Peritoneum (tissue), 1 donor: ENCODE results near the genes ZBTB44 and JAM3.

DNA sequence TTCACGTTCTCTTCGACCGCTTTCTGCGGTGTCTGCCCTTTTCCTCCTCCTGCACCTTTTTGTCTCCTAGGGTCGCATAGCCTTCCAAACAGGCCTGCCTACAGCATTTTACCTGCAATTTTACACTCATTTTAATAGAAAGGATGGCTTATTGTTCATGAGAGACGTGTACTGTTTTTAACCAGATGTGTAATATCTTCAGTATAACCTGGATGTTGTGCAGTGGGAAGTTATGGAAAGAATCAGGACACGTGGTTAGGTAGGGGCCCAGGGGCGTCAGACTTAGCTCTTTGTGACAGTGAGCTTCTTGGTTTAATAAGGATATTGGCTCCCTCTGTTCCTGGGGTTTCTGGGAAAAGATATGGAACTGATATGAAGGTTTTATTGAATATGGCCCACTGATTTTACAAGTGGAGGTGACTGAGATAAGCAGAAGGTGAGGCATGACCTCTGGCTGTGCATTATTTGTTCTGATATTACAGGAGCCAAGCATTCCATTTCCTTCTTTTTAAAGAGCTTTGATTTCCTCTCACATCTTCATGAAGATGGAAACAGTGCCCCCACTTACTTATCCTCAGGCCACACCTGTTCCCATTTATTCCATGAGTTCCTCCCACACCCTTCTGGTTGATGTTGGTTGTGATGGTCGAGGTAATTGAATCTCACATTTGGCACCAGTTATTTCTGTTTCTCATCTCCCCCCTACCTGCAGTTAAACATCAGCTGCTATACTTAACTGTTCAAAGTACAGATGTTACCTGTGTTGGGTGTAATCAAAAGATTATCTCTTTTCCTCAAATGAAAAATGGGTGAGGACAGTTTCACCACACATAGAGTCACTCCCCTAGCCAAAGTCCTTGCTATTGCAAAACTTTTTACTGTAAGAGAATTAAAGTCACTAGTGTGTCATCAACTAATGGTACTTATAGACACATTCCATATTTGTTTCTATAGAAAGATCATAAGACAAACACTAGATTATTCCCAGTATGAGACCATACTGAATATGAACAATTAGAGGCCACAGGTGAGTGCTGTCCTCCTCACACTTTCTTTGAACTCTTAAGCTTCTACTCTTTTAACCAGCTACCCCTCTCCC, 1.8 kb downstream of the TMEM45B start:
- PRO-cap: no peak

DNA sequence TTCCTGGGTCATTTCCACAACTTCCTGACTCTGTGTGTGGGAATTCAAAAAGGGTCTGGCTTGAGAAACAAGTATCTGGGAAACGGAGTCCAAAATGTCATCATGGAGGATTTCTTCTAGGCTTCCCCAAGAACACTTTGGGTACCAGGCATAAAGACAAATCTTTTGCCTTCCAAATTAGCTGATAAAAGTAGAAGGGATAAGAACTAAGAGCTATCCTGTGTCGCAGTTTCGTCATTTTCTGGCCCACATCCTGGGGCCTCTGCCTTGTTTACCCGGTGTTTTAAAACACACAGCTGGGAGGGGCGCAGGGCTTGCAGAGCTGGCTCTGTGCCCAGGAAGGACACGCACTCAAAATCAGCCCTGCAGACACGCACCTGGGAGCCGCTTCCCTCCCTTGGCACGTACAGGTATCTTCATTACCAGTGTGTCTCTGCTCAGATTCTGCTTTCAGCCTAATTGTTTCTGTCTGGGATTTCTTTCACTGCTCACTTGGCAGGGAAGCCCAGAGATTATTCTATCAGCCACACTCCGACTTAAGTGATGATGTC, 38.2 kb downstream of the TMEM45B start:
- PRO-cap: no peak

- PRO-cap: no peak
These were observed 15.0 kb upstream of the NFRKB start for GRCh38 chr11:129910306-129910759.

- PRO-cap: no peak
These were observed 2.5 kb downstream of the APLP2 start for GRCh38 chr11:130072142-130072610.

DNA sequence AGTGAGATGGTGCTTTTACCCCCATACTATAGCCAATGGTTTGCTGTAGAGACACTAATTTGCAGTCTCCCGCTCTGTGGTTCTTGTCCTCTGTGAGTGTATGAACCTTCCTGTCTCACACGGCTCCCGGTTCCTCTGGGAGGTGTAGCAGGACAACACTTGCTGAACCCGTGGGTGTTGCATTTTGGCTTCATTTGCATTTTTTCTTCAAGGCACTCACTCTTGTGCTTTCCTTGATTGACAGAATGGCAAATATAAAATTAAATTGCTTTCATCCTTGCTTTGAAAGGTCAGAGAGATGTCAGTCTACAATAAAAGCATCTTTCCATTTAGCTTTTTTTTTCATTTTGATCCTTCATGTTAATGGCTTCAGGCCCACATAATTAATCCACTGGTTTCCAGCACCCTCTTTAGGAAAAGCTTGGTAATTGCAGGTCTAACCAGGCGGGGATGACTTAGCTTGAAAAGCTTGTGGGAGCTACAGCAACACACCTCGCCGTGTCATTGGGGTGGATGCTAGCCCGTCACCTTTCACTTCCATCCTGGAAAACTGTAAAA, 27.5 kb upstream of the ST14 start:
- PRO-cap: no peak

GRCh38 chr11:130160763-130161219, 1.2 kb downstream of the ST14 start:
- PRO-cap: no peak

DNA sequence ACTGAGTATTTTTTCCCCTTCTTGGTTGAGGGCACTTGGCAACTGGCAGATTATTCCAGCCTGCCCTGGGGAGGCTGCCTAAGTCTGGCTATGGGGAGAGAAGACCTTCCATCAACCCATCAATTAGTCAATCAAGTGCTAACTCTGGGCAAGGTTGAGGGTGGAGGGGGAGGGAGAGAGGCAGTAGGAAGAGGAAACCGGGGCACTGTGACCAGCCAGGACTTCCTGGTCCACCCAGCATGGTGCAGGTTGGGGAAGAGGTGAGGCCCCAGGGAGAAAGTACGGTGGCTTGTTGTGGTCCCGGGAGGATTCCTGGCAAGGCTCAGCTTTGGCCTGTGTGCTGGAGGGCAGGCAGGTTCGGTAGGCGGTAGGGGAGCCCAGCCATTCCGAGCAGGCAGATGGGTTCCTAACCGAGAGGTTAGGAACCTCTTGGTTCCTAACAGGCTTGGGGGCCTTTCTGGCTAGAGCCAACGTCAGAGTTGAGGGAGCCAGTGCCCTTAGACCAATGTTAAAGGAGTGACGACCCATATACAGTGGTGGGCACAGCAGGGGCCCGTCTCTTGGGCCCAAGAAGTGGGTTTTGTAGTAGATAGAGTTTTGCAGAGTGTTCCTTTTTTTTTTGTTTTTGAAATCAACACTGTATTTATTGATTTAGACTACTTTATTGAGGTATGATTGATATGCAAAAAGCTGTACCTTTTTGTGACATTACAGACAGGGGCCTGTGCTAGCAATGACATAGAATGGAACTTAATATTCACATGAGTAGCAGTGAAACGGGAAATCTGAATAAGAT, 10.9 kb downstream of the ST14 start:
- PRO-cap: no peak

DNA sequence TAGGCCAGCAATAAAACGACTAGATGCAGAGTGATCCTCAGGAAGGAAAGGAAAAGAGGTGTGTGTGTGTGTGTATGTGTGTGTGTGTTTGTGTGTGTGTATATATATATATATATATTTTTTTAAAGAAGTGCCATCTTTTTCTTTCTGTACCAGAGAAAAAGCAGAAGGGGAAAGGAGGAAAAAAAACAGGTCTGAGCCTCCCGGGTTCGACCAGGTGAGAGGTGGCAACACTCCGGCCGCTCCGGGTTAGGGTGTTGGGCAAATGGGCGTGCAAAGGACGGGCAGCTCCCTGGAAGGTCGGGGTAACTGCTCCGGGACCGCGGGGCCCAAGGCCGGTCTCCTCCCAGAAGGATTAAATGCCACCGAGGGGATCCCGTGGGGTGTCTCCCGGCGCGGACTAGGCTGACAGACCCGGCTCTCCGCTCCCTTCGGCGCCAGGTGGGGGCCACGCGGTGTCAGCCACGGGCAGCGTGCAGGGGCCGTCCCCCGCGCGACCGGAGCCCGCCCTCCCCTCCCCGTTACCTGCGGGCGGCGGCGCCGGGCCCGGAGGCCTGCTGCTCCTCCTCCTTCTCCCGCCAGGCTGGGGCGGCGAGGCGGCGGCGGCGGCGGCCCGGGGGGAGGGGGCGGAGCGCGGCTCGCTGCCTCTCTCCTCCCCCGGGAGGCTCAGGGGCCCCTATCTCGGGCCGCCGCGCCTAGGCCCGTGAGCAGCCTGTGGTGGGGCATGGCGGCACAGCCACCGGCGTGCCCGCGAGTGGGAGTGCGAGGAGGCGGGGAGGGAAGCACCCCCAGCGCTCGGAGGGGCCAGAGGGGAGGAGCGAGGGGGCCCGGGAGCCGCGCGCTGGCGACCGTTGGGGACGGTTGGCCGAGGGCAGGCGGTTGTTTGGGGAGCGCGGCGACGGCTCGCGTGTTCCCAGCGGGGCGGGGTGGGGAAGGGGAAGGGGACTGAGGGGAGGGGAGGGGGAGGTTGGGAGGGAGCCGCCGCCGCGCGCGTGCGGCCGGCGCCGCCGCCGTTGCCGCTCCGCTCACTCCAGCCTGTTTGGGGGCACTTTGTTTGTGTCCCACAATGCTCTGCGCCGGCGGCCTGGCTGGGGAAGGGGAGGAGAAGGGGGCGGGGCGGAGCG, at the start of gene ZBTB44:
Gene ZBTB44 (minus strand): TSS at position 1,068 of the 1,124 bp plus-strand sequence.
- PRO-cap: bidirectional peak, plus-strand start outside the sequence, minus-strand start at position 1,041 of the sequence

DNA sequence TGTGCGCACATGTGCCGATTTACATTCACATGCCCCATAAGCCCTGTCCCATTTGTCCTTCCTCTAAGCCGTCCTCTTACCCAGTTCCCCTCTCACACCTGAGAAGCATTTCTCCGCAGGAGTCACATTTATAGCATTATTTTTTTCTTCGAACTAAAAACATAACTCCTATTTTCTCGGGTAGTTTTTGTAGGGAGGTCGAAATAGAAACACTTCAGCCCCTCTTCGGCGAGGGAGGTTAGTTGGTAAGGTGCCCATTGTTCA, 359 bp upstream of the ZBTB44 start:
- PRO-cap: no peak

DNA sequence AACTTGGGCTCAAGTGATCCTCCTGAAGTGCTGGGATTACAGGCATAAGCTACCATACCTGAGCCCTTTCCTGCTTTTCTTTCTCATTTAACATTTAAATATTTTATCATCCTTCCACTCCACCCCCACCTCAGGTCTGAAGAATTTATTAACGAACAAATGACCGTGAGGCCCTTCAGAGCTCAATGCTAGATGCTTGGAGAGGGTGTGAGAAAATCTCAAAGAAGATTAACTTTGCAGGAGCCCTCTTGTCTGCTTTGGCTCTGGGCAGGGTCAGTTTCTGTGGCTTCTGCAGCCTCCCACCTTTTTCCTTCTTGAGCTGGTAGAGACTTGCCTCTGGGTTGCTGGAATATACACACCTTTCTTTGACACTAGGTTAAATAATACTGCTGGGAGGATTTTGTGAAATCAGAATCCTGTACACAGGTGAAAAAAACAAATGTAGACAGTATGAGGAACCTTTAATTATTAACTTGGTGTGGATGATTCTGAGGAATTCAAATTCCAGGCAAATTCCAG, 3.4 kb upstream of the ZBTB44 start:
- PRO-cap: no peak

- PRO-cap: no peak
These were observed 311 bp upstream of the ADAMTS8 start for GRCh38 chr11:130428758-130429081.

GRCh38 chr11:130528811-130529251, 80.4 kb downstream of the ADAMTS15 start:
- PRO-cap: no peak

GRCh38 chr11:130889157-130889896, 27.0 kb downstream of the SNX19 start:
- PRO-cap: no peak

DNA sequence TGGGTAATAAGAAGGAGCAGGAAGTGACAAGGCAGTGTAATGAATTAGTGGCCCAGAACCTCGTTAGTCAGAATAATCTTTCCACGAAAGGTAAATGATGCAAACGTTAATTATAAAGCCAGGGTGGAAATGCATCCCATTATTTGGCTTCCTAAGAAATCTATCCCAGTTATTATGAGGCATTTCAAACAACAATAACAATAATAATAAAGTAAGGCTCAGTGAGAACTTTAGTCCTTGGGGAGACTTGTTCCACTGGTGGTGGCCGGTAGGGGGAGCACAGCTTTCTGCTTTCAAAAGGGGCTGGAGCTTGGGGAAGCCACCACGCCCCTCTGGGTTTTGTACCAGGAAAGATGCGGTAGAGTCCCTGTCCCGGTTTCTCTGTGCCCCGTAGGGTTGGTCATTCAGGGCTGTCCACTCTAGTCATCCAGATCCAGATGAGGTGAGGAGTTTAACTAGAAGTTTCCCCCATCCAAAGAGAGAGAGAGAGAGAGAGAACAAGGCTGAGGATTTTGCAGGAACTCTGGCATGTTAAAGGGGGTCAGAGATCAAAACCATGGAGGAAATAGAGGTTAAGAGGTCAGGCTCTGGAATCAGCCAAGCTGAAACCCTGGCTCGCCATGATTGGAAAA, 298.4 kb downstream of the NTM start:
- PRO-cap: no peak

DNA sequence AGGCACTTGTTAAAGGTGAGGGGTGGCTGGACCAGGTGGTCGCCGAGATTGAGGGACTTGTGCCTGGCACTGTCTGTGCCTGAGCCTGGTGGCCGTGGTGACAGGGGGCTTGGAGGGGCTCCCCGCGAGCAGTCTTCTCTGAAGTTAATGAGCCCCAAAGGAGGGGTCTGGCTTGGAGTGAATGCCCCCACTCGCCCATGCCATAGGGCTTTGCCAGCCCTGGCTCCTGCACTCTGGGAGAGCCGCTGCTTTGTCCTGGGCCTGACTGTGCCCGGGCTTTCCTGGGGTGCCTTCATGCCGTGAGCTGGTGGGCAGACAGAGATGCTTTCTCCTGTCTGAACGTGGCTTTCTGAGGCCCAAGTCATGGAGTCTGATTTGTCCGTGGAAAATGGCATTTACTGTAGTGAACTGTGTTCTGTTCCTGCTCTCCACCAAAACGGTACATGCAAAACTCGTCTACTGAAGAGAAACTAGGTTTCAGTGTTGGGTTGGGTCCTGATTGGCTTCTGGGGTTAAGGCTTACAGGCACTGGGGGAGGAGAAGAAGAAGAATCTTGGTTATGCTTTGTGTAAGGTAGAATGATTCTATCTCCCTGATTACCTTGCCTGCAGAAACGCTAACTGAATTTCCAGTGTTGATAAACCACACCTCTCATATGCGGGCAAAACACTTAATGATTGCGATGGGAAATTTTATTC, 541.6 kb downstream of the NTM start:
- PRO-cap: no peak

DNA sequence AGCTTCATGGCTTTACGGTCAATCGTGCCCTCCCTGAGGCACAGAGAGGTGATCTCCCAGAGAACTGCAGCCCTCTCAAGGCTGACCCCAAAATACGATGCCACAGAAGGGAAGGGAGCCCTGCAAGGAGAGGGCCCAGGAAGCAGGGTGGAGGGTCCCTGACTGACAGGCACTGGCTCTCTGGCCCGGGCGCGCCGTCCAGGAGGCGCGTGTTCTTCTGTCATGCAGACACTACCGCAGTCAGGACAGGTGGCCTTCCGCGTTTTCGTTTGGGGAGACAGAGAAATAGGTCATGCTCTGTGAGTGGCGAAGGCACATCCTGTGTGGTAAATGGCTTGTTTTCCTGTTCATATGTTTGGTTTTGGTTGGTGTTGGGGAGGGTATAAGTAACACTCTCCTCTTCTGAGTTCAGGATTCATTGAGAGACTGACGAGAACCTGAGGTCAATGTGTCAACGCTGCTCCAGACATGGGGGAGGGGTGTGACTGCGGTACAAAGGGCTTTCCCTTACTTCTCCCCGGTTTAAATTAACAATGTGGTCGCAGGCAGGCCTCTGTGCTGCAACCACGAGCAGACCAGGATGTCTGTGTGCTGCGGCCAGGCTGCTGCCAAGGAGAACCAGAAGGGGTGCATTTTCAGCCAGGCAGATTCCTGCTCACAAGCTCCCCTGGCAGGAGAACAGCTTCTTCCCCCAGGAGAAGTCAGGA, 813.2 kb downstream of the OPCML start:
- PRO-cap: no peak

GRCh38 chr11:133082579-133083661, 449.4 kb downstream of the OPCML start:
- PRO-cap: no peak

DNA sequence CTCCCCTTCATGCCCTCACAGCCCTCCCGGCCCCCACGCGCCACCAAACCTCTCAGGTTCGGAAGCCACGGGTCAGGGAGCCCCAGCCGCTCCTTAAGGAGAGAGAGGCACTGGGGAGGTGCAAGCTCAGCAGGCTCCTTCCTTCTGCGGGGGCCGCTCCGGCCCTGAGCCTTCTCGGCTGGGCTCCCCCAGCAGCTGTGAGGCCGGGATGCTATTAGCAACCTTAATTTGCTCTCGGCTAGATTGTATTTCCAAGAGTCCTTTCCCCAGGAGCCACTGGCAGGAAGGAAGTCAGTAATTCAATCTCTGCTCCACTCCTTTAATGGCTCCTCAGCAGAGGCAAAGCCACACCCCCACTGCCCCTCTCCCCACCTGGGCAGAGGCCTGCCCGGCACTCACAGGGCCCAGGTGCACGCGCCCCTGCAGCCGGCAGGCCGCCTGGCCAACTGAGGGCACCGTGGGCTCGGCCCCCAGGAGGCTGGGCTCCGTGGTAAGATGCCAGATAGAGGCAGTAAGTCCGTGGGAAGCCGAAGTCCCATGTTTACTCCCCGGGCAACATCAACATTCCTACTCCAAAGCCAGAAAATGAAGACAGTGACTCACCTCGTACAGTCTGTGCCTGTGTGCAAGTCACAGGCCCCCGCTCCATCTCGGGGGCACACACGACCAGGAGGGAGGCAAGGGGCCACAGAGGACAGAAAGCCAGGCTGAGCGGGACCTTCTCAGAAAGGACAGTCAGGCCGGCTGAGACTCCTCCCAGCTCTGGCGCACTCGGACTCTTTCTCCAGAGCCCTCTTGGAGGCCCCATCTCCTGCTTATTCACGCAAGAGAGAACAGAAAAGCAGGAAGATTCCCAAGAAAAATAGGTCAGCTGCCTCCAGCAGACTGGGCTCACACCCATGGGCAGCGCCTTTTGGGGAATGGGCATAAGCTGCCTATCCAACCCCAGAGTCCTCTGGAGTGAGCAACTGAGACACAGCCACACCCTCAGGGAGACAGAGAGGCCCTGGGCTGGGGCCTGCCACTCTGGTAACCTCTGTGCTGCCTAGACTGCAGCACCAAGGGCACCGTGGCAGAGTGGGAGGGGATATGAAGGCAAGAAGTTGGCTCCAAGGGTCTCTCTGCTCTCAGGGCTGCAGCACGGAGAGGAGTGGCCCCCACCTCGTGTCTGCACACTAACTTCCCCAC, 5.0 kb downstream of the IGSF9B start:
- PRO-cap: no peak

GRCh38 chr11:134068715-134069339, at the start of gene JAM3:
Gene JAM3, plus strand, starts transcription at chr11:134069072.
- PRO-cap: no peak

DNA sequence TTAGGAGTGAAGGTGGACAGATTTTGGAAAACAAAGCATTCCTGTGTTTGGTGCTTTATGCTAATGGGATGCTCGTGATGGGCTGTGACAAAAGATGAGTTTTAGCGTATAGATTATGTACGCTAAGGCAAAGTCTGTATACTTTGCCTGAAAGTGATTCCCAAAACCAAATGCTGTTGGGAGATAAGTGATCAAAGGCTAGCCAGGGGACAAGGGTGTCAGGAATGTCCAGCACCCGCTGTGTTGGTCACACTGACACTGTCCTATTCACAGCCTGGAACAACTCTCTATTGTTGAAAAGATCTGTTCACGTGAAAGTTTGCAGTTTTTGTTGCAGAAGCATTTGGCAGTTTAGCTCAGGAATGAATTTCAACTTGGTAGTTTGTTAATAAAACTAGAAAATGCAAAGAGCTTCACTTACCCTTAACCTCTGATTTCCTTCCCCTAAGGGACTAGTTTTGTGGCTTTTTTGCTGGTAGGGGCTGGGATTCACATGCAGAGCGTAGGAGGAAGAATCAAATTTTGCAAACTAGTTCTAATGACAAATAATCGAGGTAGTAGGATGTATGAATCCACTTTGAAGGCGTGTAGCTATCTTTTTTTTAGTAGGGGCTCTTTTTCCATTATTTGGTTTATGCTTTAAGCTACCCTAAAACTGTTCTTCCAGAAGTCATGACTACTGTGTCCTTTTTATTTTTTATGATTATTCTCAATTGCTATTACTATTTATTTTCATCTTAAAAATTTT, 1.7 kb downstream of the JAM3 start:
- PRO-cap: no peak